Foreskin keratinocyte (primary cell): ENCODE data around the genes LIN7B, RPL13A and NOSIP.

DNA sequence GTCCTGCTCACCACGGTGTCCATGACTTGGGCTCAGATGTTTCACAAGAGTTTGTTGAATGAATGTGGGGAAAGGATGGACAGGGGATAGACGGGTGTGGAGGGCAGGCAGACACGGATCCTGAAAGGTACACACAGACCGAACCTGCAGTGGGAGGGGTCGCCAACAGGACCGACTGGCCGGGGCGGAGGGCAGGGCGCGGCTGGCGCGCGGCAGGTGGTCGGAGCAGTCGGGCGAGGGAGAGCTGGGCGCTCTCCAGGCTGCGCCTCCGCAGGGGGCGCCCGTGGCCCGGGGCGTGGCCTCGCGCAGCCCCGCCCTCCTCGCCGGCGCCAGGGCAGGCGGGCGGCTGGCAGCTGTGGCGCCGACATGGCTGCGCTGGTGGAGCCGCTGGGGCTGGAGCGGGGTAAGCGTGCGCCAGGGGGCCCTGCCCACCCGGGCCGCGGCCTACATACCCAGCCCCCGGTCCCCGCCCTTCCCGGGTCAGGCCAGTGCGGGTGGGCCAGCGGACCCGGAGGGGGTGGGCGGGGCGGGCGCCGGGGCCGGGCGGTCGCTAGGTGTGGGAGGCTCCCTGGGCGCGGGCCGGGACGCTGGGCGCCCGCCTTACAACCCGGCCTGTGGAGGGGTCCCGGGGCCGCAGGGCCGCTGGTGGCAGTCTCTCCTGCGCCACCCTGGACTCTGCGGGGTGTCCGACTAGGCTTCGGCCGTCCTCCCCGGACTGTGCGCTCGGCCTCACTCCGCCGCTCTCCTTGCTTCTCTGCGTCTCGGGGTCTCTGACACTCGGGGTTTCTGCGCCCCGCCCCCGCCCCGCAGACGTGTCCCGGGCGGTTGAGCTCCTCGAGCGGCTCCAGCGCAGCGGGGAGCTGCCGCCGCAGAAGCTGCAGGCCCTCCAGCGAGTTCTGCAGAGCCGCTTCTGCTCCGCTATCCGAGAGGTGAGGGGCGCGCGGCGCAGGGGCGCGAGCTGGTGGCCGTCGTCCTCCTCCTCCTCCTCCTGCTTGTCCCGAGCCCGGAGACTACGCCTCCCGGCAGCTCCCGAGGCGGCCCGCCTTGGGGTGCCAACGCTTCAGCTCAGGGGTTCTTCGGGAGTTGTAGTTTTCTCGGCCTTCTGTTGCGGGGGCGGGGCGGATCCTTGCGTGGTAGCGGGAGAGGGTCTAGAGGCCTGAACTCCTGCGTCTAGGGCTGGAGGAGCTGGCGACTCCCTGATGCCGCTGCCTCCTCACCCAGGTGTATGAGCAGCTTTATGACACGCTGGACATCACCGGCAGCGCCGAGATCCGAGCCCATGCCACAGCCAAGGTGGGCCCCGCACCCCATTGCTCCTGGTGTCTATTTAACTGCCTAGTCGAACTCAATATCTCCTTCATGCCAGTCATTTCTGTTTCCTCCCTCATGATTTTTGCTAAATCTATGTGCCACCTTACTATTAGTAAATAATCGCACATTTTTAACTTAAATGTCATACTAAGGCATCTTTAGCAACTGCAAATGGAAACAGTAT lies at the start of gene LIN7B:
Gene LIN7B (plus strand): TSS at position 332 of the 1,495 bp plus-strand sequence.
- RAMPAGE, total RNA = no peak

GRCh38 chr19:49149196-49150199 lies 5.7 kb downstream of the HRC start:
- RAMPAGE, total RNA = no peak

DNA sequence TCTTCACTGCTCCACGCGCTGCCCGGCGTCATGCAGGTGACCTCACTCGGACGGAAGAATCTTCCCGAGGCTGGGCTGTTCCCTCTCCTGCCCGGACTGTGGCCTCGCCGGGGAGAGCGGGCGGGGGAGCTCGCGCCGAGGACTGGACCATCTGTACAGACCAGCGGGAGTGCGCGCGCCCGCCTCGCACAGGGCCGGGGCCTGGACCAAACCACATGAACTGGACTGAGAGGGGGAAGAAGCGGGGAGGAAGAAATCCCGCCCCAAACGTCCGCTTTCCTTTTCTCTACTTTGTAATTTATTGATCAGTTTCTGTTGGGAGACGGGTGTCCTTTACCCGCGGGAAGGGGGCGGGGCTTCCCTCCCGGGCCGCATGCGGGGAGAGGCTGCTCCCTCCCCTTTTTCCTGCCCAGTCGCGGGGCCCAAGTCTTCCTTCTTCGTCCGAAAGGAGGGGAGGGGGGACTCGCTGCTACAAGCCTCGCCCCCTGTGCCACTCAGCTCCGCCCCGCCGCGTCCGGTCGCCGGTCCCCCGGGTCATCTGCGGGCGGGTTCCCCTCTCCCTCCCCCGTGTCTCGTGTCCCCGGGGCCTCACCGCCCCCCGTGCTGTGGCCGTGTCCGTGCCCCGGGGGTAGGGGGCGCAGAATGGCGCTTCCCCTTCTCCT lies 4.9 kb downstream of the HRC start:
- RAMPAGE, total RNA = no peak

DNA sequence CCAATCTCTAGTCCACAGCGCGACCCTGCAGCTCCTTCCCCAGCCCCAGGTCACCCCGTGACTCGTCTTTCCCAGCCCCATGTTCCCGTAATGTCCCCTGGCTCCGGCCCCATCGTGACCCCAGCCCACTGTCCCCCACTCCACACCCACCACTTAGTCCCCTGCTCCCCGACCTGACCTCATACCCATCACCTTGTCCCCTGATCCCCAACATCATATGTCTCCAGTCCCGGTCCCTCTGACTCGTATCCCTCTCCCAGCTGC lies 3.2 kb downstream of the CD37 start:
- RAMPAGE, total RNA = no peak

DNA sequence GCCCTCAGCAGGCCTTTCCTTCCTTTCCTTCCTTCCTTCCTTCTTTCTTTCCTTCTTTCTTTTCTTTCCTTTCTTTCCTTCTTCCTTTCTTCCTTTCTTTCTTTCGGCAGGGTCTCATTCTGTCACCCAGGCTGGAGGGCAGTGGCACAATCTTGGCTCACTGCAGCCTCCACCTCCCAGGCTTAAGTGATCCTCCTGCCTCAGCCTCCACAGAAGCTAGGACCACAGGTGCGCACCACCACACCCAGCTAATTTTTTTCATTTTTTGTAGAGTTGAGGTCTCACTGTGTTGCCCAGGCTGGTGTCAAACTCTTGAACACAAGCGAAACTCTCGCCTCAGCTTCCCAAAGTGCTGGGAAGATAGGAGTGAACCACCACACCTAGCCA lies 10.1 kb downstream of the CD37 start:
- RAMPAGE, total RNA = no peak

DNA sequence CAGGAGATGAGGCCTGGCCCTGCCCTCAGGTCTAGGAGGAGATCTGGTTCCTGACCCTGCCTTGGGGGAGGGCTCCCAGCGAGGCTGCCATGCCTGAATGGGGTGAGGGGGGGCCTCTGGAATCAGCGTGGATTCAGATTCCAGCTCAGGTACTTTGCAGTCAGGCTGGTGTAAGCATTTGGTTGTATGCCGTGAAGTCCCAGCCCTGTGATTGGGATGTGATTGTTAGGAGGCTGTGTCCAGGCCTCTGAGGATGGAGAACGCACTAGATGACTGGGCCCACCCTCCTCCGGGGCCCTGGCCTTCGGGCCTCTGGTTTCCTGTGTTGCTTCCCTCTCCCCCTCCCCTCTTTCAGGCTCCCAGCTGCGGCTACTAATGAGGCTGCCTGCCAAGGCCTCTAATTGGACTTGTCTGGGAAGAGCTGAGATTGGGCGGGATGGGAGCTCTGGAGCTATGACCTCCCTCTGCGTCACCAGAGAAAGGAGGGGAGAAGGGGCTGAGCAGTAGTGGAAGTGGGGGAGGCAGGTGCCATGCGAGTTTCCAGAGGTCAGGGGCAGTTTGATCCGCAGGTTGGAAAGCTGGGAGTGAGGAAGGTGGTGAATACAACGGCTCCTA lies 10.0 kb downstream of the PTH2 start:
- RAMPAGE, total RNA = no peak

- RAMPAGE, total RNA = no peak
Observed at GRCh38 chr19:49446970-49447239, 4.7 kb downstream of the PIH1D1 start.

- RAMPAGE, total RNA = start-site peak on the plus strand at chr19:49487605-49487632, 421 and 1,878 reads in 2 replicates
Observed at GRCh38 chr19:49486904-49487811, at the start of gene RPL13A. RPL13A (plus strand) TSS chr19:49487608.

- RAMPAGE, total RNA = no peak
Observed at GRCh38 chr19:49493151-49493612, 3.1 kb upstream of the RPS11 start.

- RAMPAGE, total RNA = no peak
Observed at GRCh38 chr19:49542152-49542929, 14.5 kb downstream of the RCN3 start.

GRCh38 chr19:49546821-49547401 lies 19.1 kb downstream of the RCN3 start:
- RAMPAGE, total RNA = no peak

DNA sequence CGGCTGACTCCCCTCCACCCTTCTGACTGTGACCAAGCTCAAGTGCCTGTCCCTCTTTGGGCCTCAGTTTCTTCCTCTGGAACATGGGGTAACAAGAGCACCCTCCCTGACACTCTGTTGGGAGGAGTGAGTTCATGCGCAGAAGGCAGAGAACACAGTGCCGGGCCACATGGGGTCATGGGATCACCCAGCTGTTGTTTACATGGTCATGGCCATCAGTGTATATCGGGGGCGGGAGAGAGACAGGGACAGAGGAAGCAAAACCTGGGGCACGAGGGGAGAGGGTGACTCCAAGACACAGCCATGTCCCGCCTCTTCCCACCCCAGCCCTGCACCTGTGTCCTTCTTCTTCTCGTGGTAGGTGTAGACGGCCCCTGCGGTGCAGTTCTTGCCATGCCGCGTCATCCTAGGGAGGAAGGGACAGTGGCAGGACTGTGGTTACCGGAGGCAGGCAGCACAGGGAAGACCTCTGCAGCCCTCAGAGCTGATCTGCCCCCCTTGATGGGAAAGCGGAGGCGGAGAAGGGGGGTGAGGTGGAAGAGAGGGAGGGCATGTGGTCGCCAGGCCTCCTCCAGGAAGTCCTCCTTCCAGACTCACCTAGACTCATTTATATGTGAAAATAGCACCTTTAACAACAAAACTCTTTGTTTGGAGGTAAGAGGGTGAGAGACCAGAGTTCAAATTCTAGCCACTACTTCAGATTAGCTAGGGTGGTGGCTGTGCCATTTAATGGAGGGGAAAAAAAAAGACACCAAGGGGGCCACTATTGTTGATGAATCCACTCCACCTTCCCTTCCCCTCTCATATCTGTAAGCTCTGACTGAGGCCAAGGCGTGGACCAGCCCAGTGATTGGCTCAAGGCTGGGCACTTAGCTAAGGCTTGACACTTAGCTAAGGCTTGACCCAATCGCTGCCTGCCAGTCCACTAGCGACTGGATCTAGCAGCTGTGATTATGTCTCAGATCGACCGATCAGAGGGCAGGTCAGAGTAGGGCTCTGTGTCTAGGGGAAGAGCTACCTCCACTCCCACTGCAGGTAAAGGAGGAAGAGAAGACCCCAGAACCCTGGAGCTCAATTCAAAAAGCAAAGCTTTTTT lies 19.7 kb downstream of the NOSIP start:
- RAMPAGE, total RNA = no peak

GRCh38 chr19:49579849-49580386 lies 438 bp downstream of the NOSIP start:
- RAMPAGE, total RNA = no peak

GRCh38 chr19:49580387-49580898 lies at the start of gene NOSIP:
NOSIP (minus strand) TSS chr19:49580556.
- RAMPAGE, total RNA = start-site peak on the minus strand at chr19:49580547-49580570, 81 and 92 reads in 2 replicates

DNA sequence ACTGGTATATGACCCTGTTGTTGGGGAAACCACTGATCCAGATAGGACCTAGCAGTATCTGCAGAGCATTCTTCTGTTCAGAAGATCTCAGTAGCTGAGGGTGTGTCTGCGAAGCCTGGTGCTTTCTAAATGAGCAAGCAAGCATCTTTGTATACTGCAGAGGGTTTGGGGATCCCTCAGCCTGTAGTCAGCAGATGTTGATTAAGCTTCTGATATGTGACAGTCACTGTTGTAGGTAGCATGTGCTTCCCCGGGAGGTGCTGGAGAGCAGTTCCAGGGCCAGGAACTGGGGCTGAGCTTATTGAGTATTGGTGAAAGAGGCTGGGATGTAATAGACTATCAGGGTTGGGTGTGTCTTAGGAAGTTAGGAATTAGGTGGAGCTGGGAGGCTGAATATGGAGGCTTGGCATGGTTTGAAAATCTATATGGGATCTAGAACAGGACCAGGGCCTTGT lies 1.5 kb downstream of the SCAF1 start:
- RAMPAGE, total RNA = no peak

DNA sequence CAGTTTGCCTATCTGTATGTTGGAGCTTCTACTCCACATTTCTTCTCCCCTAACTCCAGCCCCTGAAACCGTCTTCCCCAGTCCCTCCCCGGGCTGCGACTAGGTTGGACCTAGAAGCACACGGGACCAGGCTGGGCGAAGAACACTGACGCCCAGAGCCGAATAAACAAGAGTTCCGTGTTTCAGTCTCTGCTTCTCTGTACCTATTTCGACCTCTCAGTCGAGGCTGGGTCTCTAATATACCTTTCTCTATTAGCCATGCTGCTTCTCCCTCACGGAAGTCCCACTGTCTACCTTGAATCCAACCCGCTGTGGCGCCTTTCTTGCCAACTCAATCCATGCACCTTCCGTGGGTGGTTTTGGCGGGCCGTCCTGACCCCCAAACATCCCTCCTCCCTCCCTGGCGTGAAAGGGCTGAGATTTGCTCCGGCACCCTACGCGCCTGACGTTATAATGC lies 497 bp upstream of the CPT1C start:
- RAMPAGE, total RNA = no peak

DNA sequence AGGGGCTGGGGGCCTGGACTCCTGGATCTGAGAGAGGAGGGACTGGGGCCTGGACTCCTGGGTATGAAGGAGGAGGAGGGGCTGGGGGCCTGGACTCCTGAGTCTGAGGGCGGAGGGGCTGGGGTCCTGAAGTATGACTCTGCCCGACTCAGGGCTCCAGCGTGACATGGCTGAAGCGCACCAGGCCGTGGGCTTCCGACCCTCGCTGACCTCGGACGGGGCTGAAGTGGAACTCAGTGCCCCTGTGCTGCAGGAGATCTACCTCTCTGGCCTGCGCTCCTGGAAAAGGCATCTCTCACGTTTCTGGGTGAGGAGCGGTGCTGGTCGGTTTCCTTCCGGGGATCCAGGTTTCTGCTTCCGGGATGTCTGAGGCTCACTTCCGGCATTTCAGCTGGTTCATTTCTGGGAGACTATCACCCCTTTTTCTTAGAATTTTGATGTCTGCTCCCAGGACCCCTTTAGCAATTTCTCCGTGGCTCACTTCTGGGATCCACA lies 1.2 kb downstream of the CPT1C start:
- RAMPAGE, total RNA = no peak

- RAMPAGE, total RNA = no peak
Observed at GRCh38 chr19:49802806-49803426, 10.2 kb downstream of the FUZ start.

GRCh38 chr19:49897323-49898123 lies 836 bp upstream of the IL4I1 start:
- RAMPAGE, total RNA = no peak

DNA sequence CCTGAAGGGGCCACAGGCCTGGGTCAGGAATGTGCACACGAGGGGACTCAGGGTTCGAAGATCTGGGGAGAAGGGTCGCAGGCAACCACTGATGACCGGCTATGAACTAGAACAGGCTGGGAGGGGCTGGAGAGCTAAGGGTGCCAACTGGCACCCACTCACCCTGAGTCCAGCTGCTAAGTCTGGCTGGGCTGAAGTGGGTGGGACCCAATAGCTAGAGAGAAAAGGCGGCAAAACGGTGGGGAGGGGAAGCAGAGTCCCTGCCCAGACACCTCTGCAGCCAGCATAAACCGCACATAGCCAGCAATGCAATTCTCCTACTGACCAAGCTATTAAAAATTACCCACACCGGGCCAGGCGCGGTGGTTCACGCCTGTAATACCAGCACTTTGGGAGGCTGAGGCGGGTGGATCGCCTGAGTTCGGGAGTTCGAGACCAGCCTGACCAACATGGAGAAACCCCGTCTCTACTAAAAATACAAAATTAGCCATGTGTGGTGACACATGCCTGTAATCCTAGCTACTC lies 4.3 kb upstream of the ATF5 start:
- RAMPAGE, total RNA = no peak